Mesenchymal stem cell of adipose (primary cell): ENCODE data around the genes RAET1E and ULBP3.

DNA sequence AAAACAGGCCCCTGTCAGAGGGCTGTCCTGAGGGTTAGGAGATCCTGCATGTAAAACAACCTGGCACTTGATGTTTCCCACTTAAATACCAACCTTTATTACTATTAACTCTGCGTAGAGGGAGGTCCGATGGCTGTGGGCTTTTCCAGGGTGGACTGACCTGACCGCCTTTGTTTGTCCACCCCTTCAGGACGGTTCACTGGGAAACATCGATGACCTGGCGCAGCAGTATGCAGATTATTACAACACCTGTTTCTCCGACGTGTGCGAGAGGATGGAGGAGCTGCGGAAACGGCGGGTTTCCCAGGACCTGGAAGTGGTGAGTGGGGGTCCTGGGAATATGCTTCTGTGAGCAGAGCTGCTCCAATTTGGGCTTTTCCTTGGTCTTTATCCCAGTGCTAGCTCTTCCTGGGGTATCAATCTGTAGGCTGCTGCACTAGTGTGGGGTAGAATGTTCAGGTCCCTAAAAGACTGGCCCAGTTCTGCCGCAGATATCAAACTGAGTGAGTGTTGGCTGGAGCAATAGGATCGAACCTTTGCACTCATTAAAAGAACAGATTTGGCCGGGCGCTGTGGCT is 47.4 kb downstream of the SASH1 start:
- CAGE, long polyA plus RNA = no peak

GRCh38 chr6:148412922-148413475 is 70.4 kb downstream of the SASH1 start:
- CAGE, long polyA plus RNA = no peak

- CAGE, long polyA plus RNA = no peak
These were observed 80.9 kb downstream of the SASH1 start for GRCh38 chr6:148423582-148423976.

GRCh38 chr6:148509392-148510497 is 167.1 kb downstream of the SASH1 start:
- CAGE, long polyA plus RNA = no peak

- CAGE, long polyA plus RNA = no peak
These were observed 170.7 kb downstream of the SASH1 start for GRCh38 chr6:148512972-148514176.

DNA sequence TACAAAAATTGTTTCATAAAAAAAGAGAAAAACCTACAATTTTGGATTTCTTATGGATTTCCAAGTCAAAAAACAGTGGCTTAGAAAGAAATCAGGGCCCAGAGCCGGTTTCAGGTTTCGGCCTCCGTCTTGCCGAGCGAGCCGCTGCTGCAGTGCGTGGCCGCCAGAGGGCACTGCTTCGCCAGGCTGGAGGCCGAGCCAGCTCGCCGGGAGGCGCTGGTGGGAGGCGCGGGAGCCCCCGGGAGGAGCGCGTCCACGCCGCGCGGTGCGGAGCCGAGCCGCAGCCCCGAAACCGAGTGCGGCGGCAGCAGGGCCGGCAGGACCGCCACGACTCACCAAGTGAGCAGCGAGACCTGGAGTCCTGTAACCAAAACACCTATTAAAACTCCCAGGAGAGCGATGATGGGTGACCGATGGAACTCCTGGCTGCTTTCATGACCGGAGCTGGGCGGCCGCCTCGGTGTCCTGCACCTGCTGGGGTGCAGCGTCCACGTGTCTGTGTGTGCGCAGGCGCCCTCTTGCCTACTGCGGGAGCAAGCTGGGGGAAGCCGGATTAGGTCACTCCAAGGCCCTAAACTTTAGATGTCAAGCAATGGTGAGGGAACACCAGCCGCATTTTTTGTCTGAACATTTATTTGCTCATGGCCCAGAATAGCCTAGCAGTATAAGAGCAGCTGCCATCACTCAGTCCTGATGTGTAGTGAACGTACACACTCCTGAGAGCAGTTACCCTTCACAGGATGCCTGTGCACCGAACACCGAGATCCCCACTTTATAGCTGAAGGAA is 186.9 kb upstream of the UST start:
- CAGE, long polyA plus RNA = no peak

GRCh38 chr6:148797259-148797745 is 50.5 kb downstream of the UST start:
- CAGE, long polyA plus RNA = no peak

DNA sequence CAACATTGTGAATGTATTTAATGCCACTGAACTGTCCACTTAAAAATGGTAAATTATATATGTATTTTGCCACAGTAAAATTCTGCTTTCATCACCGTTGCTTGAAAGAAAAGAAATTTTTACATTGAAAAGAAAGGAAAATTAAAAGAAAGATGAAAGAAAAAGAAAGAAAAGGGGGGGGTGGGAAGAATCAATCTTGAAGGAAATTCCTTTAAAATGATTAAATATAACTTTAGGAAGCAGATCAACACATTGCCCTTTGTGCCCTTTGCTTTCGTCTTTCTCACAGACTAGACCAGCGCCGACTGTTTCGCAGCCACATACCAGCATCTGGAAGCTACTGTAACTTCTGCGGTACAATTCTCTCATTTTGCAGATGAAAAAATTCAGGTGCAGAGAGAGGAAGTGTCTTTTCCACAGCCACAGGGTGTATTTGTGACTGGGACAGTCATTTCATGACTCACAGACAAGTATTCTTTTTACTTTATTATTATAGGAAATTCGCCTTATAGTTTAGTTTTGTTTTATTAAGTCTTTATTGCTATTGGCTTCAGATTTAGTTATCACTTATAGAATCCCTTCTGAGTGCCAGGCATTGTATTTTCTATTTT is 84.2 kb downstream of the UST start:
- CAGE, long polyA plus RNA = no peak

DNA sequence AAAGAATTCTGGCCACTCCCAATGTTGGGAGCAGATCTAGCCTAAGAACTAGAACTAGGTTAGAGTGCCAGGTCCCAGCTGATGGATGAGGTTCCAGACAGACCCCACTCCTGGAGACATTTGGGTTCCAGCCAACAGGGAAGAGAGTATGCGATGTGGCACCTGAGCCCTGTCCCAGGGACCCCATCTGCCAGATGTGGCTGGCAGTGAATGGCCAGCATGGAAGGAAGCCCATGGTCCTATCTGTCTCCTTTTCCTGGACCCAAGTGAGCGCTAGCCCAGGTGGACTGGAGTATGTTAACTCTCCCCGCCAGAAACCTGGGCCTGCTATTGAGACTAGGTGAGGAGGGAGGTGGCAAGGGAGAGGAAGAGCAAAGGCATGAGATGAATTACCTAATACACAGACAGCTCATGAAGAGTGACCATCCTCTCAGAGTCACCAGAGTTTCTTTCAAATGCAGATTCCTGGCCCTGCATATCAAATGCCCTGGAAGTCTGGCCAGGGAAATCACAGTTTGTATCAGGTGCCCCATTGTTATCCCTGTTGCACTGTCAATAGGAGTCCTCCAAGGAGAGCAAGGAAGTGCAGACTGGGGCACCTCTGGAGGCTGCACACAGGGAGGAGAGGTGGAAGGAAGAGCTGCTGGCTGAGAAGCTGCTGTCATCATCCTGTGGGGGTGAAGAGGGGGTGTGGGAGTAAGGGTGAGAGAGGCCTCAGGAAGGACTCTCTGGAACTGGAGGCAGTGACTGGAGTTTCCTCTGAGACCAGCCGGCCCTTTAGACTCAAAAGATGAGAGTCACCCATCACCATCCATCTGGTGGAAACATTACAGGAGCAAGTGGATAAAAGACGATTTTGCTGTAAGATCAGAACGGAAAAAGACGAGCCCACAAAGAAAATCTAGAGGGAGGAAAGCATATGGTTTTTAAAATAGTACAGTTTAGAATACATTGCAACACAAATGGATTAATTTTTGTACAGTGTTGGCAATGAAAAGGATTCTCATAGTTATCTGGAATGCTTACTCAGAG is 267.8 kb downstream of the UST start:
- CAGE, long polyA plus RNA = no peak

GRCh38 chr6:149148166-149148807 is 169.2 kb upstream of the TAB2 start:
- CAGE, long polyA plus RNA = no peak

DNA sequence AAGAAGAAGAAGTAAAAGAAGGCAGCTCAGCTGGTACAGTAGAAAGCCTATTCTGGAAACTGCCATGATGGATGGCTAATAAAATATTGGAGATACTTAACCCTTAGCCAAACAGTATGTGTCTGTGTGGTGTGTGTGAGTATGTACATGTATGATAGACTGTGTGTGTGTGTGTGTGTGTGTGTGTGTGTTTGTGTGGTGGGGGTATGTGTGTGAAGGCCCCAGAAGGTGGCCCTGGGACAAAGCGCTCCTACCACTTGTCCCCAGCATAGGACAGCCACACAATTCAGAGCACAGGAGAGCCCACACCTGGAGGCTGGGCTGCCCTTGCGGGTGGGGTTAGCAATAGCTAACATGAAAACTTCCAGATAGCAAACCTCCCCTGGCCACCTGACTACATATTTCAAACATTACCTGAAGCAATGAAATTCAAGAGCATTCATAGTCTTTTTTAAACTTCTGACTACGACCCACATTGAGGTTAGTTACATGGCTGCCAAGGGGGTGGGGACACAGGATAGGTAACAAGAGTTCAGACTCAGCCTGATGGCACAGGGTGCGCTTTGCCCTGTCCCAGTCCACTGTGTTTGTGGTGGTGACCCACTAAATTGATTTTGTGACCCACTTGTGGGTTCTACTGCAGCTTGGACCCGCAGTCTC is 34.9 kb downstream of the ZC3H12D start:
- CAGE, long polyA plus RNA = no peak

GRCh38 chr6:149473021-149473810 is 11.6 kb downstream of the ZC3H12D start:
- CAGE, long polyA plus RNA = no peak

DNA sequence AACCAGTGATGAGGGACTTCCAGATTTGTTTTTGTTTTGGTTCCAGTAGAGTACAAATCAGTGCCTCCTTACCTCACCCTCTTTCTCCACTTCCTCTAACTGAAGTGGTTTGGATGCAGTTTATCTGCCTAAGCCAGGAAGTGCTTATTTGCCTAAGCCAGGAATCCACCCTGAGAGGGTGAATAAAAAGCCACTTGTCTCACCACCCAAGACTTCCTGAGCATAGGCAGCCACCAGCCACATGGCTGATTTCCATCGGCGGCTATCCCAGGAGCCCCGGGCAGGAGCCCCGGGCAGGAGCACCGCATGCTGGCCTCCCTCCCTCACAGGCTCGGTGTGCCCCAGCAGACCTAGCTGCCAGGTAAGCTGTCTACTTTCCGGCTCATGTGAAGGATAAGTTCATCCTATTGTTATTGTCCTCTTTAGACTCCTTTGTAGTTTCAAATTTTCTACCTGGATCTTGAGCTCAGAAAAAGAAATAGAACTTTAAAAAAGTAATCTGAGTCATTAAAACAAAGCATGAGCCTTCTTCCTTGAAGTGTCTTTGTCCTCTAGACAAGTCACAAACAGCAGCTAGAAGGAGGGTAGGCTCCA is 11.9 kb downstream of the LRP11 start:
- CAGE, long polyA plus RNA = no peak

- CAGE, long polyA plus RNA = no peak
These were observed at the start of gene RAET1E for GRCh38 chr6:149897924-149898404. RAET1E (minus strand) TSS chr6:149898113.

DNA sequence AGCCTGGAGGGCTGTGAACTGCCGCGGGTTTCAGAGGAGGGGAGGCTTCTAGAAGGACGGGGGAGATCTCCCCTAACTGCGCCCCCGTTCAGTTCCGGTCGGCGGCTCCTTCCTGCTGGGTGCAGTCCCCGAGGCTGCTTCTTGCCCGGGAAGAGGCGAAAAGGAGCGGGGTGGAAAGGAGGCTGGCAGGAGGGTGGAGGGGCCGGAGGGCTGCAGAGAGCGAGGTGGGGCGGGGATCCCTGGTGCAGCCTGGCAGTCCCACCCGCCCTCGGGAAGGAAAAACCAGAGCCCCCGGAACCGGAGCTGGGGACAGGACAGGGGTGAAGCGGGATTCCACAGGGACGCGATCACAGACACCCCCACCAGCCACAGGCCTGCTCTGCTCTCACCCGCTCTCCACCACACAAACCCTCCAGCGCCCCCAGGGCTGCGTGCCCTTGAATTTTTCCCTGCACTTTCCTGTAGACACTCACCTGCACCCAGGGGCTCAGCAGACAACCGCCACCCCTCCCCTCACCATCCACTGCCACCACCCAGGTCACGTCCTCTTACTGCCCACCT is 462 bp downstream of the ULBP2 start:
- CAGE, long polyA plus RNA = no peak

- CAGE, long polyA plus RNA = no peak
These were observed at the start of gene ULBP3 for GRCh38 chr6:150068551-150069696. ULBP3 (minus strand) TSS chr6:150069121.

- CAGE, long polyA plus RNA = no peak
These were observed 84.1 kb downstream of the IYD start for GRCh38 chr6:150452625-150453554.

DNA sequence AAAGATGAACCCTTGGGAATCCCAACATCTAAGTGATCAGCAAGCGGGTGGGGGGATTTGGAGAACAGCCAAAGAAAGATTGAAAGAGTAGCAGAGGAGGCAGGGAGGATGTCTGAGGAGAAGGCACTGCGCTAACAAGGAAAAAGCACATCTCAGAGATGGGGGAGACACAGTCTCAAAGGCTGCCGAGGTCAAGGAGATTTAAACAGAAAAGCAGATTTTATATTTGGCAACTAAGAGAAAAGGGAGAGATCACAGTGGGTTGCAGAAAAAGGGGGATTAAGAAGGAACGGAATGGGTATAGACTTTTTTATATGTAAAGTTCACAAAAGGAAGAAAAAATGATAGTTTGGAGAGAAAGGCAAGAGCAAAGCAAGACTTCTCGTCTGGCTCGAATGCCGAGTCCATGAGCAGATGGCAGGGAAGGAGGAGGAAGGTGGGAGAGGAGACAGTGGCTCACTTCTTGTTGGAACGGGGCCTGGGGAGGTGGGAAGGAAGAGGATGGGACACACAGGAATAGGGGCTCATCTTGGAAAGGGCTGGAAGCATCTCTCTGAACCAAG is 53.1 kb upstream of the MTHFD1L start:
- CAGE, long polyA plus RNA = no peak

GRCh38 chr6:150937091-150937471 is 71.6 kb downstream of the MTHFD1L start:
- CAGE, long polyA plus RNA = no peak

GRCh38 chr6:150992535-150993097 is 127.1 kb downstream of the MTHFD1L start:
- CAGE, long polyA plus RNA = no peak